ENCODE measurements around the genes MOAP1, IFI27L2 and SERPINA12.

- PRO-cap = no peak
These were observed 16.7 kb upstream of the ITPK1 start for GRCh38 chr14:93132299-93132898.

DNA sequence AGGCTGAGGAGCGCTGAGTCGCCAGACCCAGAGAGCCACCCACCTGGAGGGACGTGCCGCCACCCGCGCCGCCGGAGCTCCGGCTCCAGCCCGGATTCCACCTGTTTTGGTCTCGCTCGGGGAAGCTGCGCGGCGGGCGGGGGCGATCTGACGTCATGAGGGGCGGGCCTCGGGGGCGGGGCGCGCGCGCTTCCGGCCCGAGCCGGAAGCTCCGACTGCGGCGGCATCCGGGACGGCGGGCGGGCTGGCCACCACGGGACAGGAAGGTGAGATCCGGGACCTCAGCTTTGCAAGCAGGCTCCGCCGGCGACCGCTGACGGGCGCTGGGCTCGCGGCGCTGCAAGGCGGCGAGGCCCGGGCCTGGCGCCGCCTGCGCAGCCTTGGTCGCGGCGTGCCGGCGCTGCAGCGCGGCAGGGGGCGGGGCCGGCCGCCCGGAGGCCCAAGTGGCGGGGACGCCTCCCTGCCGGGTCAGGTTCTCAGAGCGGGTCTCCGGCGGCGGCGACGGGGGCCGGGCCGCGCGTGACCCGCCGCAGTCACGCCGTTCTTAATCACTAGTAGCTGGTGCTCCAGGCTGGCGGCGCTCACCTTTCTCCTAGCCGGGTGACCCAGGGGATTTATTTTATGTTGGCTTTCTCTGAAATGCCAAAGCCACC lies at the start of gene MOAP1:
Gene MOAP1 (minus strand): TSS at position 131 of the 653 bp plus-strand sequence.
- PRO-cap = bidirectional peak, plus-strand start at position 316 of the sequence, minus-strand start at position 92 of the sequence; unidirectional peak, plus-strand start at position 471 of the sequence

DNA sequence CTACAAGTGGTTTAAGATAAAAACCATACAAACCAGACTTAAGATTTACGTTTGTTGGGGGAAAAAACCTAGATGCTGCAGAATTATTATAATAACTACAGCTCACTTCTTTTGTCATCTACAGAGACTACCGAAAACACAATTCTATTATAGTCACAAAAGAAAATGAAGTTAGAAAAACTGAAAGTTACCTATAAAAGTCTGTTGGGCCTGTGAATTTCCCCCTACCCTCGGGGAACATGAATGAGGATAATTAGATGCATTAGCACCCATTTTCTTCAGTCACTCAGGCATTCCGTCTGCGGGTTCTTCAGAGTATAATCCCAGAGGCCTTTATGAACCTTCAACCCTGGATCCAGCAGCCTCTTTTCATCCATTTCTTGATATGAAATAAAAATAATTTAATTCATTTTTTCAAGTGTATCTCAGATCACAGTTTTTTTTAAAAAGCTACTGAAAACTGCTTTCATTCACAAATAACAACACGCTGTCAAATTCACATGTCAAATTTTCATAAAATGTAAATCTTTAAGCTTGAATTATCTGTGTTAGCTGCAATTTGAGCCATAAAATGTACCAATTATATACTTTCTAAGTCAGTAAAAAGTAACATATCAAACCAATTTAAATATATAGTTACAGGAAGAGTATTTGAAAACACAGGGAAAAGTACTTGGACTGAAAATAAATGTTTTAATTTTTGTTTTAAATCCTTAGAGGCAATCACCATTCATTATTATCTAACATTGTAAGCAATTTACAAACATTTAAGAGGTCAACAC lies 36.9 kb downstream of the BTBD7 start:
- PRO-cap = no peak

- PRO-cap = no peak
These were observed 1.5 kb downstream of the BTBD7 start for GRCh38 chr14:93331186-93331963.

- PRO-cap = no peak
These were observed 19.5 kb downstream of the ASB2 start for GRCh38 chr14:93956625-93957434.

DNA sequence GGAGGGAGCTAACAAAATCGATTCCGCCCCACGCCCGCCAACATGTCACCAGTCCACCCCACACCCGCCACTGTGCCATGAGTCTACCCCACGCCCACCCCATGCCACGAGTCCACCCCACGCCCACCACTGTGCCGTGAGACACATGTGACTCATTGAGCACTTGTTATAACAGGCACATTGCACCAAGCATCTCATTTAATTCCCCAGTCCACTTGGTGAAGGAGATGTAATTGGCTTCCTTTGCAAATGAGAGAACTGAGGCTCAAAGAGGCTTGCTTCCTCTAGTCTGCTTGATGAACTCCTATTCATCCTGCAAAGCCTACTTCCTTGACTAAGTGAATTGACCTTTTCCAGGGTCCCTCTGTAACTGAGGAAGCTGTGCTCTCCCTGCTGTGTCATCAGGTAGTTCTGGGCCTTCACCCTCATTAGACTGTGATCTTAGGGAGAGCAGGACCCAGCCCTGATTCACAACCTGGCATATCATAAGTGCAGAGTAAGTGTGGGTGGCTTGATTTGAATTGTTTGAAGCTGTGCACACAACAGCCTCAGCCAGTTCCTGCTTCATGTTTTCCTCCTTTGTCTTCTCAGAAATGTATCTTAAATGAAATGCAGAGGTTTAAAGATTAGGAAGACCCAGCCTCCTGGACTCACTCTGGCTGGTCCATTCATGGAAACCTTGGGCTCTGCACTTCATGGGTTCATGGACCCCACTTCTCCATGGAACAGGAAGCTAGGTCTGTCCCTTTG lies 16.3 kb downstream of the ASB2 start:
- PRO-cap = no peak

- PRO-cap = no peak
These were observed 1.8 kb downstream of the ASB2 start for GRCh38 chr14:93974266-93975311.

DNA sequence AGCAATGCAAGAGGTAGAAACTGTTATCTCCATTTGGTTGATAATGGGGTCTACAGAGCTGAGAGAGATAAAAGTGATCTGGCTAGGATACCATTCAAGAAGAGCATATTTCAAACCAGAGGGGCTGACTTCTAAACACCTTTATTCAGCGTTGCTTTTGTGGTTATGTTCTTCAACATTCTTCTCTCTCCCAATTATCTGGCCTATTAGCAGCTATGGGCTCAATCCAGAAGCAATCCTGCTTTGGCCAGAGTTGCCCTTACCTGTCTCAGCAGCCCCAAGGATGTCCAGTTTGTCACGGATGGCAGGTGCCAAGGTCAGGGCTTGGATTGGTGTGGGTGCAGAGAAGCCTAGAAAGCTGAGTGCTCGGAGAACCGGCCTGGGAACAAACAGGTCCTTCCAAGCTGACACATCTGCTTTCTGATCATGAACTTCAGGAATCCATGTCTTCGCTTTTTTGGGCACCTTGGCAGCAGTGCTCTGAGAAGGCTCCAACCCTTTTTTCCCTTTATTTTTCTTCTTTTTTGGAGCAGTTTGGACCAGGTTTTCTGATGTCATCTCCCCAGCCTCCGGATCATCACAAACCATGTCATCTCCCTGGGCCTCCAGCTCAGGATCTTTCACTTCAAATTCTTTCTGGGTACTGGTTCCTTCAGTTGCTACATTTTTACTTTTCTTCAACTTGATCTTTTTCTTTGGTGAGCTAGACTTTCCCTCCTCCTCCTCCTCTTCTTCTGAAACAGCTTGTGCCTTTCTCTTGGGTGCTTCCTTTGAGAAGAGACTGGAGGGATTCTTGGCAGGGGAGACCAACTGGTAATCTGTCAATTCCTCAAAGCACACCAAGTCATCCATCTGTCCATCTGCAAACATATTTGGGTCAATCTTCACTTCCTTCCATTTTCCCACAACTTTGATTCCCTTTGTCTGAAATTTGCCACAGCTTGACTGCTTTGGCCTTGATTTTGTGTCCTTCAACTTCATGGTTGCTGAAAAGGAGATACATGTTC lies 1.9 kb downstream of the DDX24 start:
- PRO-cap = no peak

DNA sequence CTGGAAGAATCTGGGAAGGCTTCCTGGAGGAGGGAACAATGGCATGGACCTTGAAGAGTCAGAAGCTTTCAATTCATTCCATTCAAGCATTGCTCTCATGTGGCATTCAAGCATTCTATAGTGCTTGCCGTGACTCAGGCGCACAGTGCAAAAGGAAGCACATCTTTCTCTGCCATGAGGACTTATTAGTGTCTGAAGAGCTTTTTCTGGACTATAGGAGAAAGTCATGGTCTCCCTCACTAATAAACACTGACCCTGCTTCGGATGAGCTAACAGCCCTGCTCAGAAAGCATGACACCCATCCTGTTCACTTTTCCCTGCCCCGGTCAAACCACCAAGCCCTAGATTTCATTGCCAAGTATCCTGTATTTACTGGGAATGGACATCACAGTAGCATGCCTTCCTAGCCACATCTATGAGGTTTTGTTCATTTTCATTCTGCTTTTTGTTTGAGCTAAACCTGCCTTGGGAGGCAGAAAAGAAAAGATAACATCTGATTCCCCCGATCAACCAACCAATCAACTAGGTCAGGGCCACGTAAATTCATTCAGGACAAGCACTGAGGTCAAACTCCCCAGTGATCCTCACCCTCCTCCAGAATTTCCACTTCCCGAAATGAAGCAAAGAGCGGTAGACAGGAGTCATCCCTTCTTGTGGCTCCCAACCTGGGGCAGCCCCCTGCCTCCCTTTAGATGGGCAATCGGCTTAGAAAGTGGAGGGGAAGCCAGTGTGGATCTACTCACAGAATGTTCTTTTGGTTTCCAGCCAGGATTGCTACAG lies 15.1 kb downstream of the IFI27L2 start:
- PRO-cap = no peak

GRCh38 chr14:94128900-94129898 lies at the start of gene IFI27L2:
Gene IFI27L2, minus strand, starts transcription at chr14:94129604.
- PRO-cap = no peak

GRCh38 chr14:94305743-94306462 lies 12.8 kb upstream of the SERPINA10 start:
- PRO-cap = no peak

DNA sequence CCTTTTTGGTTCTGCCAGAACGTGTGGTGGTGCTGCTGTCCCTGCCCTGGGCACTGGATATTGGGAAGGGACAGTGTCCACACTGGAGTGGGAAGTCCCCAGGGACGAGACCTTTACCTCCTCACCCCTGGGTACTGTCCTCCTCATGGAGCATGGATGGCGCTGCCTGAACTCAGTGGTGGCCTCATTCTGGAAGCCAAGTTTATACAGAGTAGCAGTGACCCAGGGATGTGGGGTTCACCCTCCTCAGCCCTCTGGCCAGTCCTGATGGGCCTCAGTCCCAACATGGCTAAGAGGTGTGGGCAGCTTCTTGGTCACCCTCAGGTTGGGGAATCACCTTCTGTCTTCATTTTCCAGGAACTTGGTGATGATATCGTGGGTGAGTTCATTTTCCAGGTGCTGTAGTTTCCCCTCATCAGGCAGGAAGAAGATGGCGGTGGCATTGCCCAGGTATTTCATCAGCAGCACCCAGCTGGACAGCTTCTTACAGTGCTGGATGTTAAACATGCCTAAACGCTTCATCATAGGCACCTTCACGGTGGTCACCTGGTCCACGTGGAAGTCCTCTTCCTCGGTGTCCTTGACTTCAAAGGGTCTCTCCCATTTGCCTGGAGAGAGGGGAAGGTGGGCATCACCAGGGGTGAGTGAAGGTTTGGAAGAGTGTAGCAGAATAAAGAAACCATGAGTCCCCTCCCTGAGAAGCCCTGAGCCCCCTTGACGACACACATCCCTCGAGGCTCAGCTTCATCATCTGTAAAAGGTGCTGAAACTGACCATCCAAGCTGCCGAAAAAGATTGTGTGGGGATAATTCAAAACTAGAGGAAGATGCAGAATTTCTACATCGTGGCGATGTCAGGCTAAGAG lies 7.6 kb downstream of the SERPINA1 start:
- PRO-cap = no peak

DNA sequence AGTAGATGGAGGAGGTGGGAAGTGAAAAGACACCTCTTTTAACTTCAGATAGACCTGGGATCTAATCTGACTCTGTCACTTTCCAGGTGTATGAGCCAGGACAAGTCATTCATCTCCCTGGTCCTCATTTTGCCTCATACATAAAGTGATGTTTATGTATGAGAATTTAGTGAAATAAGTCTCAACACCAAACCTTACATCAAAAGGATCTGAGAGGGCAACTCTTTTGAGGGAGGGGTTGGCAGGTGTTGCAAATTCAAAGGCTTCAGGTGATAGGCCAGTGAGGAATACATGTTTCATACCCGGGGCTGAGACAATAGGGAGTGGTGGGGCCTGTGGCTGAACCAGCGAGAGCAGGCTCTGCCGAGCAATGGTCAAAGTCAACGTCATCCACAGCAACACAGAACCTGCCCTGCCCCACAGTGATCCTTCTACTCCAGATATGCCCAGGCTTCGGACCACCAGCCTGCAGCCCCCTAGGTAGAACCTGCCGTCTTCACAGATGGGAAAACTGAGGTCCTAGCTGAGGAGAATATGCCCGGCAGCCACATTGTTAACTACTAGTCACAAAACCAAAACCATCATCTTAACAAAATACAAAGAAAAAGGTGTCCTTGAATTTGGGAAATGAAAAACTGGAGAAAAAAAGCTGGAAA lies 4.1 kb downstream of the SERPINA1 start:
- PRO-cap = no peak

- PRO-cap = no peak
These were observed at the start of gene SERPINA12 for GRCh38 chr14:94509326-94509644. Gene SERPINA12, minus strand, starts transcription at chr14:94509469.

DNA sequence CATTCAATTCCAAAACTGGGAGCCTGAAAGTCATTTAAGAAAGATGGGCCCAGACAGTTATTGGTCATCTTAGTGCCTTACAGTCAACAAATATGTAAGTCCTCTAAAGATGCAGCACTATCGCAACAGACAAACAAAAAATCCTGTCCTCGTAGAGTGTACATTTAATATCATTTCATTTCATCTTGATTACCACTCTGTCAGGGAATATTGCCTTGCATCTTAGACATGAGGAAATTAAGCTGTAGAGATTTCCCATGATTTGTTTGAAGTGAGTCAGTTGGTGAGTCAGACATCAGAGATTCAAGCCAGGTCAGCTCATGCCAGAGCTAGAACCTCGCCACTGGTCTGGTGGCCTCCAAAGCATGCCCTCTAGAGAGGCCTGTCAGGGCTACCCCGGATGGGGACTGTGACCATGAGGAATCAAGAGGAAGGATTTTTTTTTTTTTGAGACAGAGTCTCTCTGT lies 1.6 kb upstream of the SERPINA3 start:
- PRO-cap = no peak

DNA sequence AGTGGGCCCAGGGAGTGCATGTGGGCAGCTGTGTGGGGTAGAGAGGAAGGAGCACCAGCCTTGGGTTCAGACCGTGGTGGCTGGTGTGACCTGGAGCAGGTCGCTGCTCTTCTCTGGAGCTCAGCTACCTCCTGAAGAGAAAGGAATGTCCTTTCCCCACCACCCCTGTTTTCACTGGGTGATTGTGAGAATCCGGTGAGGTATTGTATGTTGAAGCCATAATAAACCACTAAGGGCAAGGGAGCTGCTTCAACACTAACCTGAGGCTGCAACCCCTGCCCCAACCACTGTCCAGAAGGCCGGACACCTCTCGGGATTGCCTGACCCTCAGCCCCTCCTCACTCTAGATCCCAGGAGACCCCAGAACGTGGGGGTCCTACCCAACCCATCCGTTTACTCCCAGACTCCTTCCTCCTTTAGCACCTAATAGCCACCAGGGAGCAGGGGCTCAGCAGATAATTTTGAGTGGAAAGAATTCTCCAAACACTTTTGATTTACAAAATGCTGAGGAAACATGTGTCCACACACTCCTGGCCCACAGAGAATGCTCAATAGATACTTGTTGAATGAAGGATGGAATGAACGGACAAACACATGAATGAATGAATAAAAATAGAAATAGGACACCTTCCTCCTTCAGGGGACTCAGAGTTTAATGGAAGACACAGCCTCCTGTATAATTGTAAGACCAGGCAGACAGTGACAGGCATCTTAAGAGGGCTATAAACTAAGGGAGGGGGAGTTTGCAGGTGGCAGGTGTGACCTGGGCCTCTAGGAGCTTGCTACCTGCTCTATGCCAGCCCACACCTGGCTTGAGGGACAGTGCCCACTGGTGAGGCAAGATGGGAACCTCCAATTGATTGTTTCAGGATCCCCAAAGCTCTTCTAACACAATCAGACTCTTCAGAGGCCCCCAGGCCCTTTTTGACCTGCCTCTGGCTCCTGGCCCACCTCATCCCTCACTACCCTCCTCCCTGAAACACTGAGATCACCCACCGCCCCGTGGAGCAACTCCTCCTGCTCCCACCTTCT lies 8.9 kb downstream of the SERPINA3 start:
- PRO-cap = no peak

- PRO-cap = no peak
These were observed 26.4 kb upstream of the DICER1 start for GRCh38 chr14:95183712-95184136.

- PRO-cap = no peak
These were observed 60.0 kb upstream of the DICER1 start for GRCh38 chr14:95217204-95217859.

DNA sequence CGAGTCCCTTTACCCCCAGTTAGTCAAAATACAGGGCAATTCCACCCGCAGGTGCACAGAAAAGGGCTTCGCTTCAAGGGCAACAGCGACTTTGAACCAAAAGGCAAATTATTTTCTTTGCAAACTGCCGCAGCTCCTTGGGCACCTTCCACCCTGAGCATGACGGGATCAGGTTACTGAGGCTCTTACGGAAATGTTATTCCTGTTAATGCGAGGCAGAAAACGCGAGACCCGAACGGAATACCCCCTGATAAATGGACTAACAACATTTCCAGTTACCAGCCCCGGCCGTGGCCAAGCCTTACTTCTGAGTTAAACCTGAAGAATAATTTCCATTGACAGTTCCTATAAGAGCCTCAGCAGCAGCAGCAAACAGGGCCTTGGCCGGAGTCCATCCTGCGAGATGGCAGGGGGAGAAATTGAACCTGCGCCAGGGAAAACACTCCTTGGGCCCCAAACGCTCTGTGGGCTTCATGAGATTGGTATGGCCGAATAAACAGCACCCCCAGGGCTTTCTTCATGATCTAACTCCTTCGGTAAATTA lies 70.0 kb upstream of the DICER1 start:
- PRO-cap = no peak

GRCh38 chr14:95255560-95255907 lies 64.2 kb downstream of the CLMN start:
- PRO-cap = no peak

Data from left common carotid artery plus branches (tissue), 1 donor.